Aortic smooth muscle cell (primary cell): Measurements from ENCODE around the genes ERP29, OAS3 and TBX5.

- RRBS, result no CpG with 5 or more reads among the region's 37 CpGs
Observed at GRCh38 chr12:111767043-111767743, 460 bp downstream of the ALDH2 start.

DNA sequence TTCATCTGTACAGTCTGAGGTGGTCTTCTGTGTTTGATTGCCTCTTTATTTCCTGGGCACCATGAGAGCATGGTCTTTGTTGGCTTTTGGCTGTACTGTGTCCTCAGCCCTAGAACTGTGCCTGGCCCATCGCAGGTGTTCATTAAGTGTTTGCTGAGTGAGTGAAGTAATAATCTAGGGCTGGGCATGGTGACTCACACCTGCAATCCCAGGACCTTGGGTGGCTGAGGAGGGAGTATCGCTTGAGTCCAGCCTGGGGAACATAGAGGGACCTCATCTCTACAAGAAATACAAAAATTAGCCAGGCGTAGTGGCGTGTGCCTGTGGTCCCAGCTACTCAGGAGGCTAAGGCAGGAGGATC is 13.9 kb downstream of the ALDH2 start:
- RRBS, result no CpG with 5 or more reads among the region's 4 CpGs

DNA sequence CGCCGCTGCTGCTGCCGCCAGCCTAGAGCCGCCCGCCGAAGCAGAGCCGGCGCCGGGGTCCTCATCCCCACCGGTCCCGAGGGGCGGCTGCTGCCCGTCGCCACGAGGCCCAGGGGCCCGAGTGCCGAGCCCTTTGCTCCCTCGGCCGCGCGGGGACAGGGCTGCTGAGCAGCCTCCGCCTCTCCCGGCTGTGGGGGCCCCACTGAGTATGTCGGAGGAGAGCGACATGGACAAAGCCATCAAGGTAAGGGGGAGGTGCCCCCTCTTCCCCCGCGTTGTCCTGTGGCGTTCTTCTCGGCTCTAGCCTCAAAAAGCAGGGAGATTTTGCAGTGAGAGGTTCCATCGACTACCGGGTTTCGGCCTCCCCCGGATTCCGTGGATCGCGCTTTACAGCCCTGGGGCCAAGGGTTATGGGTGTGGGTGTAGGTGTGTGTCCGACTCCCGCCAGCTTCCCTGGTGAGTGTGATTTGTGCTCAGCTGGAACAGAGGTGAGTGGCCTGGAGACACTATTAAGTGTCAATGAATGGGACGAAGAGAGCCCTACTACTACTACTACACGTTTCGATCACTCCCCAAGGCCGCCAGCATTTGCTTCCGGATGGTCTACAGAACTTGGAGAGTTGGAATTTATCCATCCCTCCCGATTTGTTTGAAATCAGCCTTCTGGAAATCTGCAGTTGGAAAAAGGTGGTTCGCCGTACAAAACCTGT is 653 bp downstream of the MAPKAPK5 start:
- RRBS, result 0% methylated on average over 8 of the region's 46 CpGs

DNA sequence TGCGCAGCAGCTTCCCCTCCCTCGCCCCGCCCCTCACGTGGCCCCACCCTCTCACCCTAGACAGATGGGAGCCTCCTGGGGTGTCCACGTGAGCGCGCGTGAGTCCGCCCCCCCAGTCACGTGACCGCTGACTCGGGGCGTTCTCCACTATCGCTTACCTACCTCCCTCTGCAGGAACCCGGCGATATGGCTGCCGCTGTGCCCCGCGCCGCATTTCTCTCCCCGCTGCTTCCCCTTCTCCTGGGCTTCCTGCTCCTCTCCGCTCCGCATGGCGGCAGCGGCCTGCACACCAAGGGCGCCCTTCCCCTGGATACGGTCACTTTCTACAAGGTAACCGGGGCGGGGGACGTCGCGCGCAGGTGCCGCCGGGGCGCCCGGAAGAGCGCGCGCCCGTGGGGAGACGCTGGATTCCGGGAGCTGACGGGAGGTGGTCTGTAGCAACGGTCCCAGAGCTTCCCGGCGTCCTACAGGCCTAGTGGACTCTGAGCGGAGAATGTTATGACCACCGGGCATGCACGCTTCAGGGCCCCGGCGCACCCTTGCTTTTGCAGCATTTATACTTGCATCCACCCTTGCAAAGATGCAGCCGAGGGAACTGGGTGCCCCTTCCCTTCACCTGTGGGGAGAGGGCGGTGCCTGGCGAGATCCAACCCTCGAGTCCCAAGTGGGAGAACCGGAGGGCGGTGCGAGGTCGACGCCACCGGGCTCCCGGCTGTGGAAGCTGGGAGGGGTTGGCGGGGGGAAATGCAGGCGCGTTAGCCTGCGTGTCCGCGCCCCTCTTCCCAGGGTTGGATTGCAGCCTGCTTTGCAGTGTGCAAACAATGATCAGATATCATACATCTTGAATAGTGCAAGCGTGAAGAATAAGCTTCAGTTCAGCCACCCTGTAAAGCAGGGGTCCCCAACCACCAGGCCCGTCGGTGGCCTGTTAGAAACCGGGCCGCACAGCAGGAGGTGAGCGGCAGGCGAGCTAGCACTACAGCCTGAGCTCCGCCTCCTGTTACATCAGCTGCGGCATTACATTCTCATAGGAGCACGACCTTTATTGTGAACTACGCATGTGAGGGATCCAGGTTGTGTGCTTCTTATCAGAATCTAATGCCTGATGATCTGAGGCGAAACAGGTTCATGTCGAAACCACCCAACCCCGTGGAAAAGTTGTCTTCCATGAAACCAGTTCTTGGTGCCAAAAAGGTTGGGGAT is at the start of gene ERP29:
ERP29 (plus strand) TSS at position 147 of the 1,203 bp plus-strand sequence.
- RRBS, result 0% methylated on average over 6 of the region's 83 CpGs

- RRBS, result no CpG with 5 or more reads among the region's 5 CpGs
Observed at GRCh38 chr12:112045813-112046633, 32.8 kb downstream of the ERP29 start.

GRCh38 chr12:112116162-112116943 is 7.8 kb upstream of the NAA25 start:
- RRBS, result no CpG with 5 or more reads among the region's 7 CpGs

- RRBS, result no CpG with 5 or more reads among the region's 2 CpGs
Observed at GRCh38 chr12:112408593-112408741, 938 bp downstream of the RPL6 start.

DNA sequence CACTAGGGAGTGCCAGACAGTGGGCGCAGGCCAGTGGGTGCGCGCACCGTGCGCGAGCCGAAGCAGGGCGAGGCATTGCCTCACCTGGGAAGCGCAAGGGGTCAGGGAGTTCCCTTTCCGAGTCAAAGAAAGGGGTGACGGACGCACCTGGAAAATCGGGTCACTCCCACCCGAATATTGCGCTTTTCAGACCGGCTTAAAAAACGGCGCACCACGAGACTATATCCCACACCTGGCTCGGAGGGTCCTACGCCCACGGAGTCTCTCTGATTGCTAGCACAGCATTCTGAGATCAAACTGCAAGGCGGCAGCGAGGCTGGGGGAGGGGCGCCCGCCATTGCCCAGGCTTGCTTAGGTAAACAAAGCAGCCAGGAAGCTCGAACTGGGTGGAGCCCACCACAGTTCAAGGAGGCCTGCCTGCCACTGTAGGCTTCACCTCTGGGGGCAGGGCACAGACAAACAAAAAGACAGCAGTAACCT is 170.2 kb upstream of the RPH3A start:
- RRBS, result no CpG with 5 or more reads among the region's 27 CpGs

GRCh38 chr12:112937884-112938882 is at the start of gene OAS3:
Gene OAS3 (plus strand): TSS chr12:112938474.
- RRBS, result 2% methylated on average over 8 of the region's 55 CpGs

DNA sequence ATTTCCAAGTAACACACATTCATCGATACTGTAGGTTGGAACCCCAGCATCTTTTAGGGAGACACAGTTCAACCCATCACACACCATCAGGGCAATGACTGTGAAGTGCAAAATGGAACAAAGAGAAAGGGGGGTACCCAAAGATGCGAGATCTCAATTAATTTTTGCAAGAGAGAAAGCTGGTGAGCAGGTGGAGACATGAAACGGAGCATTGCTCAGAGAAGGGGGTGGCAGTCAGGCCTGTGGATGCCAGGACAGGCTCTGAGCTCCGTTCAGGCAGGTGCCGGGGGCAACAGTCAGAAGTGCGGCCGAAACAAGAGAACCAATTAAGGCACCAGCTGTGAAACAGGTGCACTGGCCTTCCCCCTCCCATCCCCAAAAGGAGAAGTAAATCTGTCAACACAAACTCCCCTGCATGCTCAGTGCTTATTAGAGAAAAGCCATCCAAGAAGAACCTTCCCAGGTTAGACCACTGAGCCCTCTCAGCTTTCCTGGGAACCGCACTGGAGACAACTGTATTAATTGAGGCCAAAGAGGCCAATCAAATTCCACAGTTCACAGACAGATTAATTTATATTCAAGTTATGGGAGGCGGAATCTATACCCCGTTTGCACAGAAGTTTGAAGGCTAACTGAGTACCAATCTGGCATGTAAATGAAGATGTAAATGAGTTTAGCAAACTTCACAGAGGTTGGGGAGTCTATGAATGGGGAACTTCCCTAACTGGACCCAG is 20.7 kb downstream of the OAS2 start:
- RRBS, result no CpG with 5 or more reads among the region's 10 CpGs

DNA sequence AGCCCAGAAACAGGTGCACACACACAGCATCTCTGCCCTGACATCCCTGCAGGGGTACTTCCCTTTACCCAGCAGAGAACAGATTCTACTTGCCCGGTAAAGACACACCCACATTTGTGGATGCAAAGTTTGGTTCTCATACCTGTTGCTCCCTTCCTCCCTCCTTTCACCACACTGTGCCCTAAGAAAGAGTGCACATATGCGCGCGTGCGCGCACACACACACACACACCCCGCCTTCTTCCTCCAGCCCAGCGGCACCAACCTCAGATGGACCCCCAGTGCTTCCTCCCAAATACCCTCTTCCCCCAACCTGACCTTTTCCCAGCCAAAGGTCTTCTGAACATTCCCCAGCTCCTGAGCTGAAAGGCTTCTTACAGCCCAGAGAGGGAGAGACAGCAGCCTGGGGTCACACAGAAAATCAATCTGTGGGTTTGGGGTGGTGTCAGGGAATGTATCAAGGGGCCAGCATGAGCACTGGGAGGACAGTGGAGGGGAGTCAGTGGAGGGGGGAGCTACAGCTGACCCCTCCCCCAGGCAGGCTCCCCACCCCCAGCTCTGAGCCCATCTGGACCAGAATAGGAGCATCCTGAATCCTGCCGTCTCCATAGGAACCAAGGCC is 5.9 kb downstream of the RASAL1 start:
- RRBS, result no CpG with 5 or more reads among the region's 9 CpGs

- RRBS, result no CpG with 5 or more reads among the region's 4 CpGs
Observed at GRCh38 chr12:113223935-113224415, 2.7 kb downstream of the TPCN1 start.

DNA sequence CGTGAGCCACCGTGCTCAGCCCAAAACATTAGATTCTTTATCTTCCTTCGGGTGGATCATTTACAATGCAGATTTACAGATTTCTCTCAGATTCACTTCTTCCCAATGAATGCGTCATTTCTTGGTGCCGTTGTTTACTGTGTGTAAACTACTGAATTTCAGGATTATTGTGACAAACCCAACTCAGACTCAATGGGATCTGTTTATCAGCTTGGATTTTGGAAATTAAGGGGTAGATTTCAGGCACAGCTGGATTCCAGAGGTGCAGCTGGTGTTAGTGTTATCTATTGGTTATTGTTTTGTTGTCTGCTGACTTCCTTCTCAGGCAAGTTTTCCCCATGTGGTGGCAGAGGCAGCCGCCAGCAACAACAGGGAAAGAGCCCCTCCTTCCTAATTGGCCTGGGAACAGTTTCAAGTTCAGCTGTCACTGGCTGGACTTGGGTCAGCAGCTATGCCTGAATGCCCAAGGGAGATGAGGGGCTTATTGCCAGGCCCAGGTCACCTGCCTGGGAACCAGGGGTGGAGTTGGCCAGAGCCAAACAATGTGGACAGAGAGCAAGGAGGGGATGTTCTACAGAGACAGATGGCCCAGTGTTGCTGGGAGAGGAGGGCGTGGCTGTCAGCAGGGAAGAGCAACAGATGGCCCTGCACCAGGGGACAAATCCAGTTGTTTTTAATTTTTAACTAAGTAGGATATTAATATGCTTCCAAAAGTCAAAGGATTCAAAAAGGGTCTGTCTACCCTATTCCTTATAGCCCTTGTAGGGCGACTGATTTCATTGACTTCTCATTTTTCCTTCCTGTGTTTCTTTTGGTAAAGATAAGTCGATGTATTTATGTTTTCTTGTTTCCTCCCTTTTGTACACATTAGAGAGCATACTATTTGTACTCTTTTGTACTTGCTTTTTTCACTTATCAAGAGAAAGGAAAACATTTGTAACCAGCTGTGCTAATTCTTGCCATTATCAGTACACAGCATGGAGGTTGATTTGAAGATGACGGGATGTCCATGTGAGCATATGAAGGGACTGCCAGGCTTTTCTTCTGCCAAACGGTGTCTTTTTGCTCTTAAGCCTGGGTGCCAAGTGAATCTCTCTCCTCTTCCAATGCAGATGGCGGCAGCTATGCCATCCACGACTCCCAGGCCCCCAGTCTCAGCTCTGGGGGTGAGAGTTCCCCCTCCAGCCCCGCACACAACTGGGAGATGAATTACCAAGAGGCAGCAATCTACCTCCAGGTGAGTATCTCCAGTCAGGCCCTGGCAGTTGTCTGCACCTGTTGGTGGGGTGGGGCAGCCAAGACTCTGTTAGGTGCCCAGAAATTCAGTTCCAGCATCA is 38.5 kb downstream of the TPCN1 start:
- RRBS, result no CpG with 5 or more reads among the region's 14 CpGs

- RRBS, result no CpG with 5 or more reads among the region's 6 CpGs
Observed at GRCh38 chr12:113273016-113273332, 51.7 kb downstream of the TPCN1 start.

DNA sequence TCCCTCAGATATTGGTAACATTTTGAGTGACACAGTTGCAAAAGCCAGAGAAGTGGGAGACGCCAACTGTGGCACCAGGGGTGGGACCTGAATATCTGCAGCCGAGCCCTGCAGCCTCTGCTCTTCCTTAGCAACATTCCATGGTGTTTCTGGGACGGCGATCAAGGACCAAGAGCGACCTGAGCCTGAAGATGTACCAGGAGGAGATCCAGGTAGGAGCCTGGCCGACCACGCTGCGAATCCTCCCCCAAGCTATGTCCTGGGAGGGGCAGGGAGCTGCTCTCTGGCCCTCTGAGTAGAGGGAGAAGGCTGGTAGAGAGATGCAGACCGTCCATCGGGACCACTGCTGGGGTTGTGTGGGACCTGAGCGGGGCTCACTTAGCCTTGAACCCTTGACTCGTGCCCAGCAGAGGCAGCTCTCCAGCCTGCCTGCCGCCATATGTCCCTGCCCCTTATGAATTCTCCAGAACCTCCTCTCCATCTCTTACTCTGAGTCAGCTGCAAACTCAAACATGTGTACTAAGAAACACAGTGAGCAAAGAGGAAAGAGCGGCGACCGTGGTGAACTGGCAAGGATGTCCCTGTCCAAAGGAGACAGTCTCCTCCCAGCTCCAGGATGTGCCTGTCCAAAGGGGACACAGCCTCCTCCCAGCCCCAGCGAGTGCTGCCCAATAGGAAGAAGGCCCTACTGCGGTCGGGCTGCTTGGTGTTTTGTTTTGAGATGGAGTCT is 41.6 kb downstream of the SLC8B1 start:
- RRBS, result no CpG with 5 or more reads among the region's 19 CpGs

GRCh38 chr12:113392986-113393584 is 10.6 kb downstream of the SDS start:
- RRBS, result no CpG with 5 or more reads among the region's 18 CpGs

GRCh38 chr12:114405562-114406731 is at the start of gene TBX5:
Gene TBX5 (minus strand): TSS chr12:114406144.
- RRBS, result 2% methylated on average over 11 of the region's 60 CpGs

GRCh38 chr12:114669914-114670328 is 14.1 kb downstream of the TBX3 start:
- RRBS, result no CpG with 5 or more reads among the region's 5 CpGs

DNA sequence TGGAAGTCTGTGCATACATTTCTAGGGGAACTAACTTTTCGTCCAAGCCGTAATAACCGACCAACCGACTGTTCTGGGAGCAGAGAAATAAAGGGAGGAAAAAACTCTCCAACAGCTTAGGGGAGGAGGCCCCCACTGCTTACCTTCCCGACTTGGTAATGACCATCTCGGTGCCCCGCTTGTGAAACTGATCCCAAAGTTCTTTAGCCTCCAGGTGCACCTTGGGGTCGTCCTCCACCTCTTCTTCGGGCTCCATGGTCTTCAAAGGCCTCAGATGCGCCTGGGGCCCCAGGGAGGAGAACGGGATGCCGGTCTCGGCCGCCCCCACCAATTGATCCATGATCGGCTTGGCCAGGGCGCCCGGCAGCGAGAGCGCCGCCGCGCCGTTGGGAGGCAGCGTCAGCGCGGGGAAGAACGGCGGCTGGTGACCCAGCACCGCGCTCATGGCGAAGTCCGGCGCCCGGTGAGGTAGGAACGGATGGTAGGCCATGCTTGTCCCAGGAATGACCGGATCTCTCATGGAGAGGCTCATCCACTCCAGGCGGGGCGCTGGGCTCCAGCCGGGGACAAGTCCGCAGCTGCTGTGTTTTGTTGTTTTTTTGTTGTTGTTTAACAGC is 1.2 kb downstream of the TBX3 start:
- RRBS, result 2% methylated on average over 22 of the region's 40 CpGs

- RRBS, result under 1% methylated on average over 27 of the region's 84 CpGs
Observed at GRCh38 chr12:114684230-114685146, 513 bp upstream of the TBX3 start.